Metastatic Breast Carcinoma in the Brain (tissue), 10 donors: Measurements from ENCODE around the genes MIS18BP1 and ARF6.

- PRO-cap, 10 experiments = no peak in any of the 10 experiments
Measured at GRCh38 chr14:45246719-45247132, 6.3 kb downstream of the MIS18BP1 start.

DNA sequence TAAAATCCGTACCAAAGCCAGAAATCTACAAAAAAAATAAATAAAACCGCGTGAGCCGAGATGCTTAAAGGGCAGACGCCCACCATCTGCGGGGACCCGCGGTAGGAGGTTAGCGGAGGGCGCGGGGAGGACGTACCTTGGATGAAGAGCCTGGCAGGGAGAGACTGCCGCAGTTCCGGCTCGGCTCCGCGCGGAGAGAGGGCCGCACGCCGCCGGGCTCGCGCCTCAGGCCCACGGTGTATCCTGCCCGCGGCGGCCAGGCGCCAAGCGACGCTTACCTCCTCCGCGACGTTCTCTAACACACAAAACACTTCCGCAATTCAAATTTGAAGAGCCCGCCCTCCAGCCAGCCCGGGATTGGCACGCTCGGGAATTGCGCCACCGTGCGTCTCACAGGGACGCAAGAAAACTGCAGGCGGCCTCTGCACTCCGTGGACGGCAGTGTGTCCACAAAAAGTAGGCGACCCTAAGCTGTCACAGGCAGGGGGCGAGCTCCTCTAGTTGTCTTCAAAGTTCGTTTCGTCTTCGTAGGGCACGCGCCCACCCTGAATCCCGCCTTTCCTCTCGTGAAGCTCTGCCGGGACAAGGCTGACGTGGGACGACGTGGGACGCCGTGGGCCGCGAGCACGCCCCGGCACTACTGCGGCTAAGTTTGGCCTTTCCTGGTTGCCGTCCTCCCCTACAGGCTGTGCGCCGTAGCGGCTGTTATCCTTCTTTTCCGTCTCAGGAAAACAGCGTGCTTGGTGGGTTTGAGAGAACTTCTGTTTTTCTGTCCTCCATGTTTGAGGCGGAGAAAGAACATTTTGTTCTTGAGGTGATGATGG is at the start of gene MIS18BP1:
TSS of gene MIS18BP1 (minus strand) at position 304 of the 824 bp plus-strand sequence.
- PRO-cap, 10 experiments = peak in 10 of 10 experiments; most common plus-strand start position 384 of the sequence (in 7); most common minus-strand start position 297 of the sequence (in 10)

DNA sequence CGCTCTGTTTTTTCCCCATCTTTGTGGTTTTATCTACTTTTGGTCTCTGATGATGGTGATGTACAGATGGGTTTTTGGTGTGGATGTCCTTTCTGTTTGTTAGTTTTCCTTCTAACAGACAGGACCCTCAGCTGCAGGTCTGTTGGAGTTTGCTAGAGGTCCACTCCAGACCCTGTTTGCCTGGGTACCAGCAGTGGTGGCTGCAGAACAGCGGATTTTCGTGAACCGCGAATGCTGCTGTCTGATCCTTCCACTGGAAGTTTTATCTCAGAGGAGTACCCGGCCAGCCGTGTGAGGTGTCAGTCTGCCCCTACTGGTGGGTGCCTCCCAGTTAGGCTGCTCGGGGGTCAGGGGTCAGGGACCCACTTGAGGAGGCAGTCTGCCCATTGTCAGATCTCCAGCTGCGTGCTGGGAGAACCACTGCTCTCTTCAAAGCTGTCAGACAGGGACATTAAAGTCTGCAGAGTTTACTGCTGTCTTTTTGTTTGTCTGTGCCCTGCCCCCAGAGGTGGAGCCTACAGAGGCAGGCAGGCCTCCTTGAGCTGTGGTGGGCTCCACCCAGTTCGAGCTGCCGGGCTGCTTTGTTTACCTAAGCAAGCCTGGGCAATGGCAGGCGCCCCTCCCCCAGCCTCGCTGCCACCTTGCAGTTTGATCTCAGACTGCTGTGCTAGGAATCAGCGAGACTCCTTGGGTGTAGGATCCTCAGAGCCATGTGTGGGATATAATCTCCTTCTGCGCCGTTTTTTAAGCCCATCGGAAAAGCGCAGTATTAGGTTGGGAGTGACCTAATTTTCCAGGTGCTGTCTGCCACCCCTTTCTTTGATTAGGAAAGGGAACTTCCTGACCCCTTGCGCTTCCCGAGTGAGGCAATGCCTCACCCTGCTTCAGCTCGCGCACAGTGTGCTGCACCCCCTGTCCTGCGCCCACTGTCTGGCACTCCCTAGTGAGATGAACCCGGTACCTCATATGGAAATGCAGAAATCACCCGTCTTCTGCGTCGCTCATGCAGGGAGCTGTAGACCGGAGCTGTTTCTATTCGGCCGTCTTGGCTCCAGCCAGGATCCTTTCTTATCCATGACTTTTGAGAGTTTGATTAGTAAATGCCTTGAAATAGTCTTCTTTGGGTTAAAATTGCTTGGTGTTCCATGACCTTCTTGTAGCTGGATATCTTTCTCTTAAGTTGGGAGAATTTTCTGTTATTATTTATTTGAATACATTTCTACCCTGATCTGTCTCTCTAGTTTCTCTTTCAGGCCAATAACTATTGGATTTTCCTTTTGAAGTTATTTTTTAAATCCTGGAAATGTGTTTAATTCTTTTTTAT is 298.3 kb upstream of the MIS18BP1 start:
- PRO-cap, 10 experiments = peak in 3 of 10 experiments; most common plus-strand start position 670 of the sequence (in 3)

DNA sequence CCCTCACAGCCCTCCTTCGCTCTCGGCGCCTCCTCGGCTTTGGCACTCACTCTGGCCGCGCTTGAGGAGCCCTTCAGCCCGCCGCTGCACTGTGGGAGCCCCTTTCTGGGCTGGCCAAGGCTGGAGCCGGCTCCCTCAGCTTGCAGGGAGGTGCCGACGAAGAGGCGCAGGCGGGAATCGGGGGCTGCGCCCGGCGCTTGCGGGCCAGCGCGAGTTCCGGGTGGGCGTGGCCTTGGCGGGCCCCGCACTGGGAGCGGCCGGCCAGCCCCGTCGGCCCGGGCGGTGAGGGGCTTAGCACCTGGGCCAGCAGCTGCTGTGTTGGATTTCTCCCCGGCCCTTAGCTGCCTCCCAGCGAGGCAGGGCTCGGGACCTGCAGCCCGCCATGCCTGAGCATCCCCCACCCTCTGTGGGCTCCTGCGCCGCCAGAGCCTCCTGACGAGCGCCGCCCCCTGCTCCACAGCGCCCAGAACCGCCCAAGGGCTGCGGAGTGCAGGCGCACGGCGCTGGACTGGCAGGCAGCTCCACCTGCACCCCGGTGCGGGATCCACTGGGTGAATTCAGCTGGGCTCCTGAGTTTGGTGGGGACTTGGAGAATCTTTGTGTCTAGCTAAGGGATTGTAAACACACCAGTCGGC is 48.9 kb downstream of the MDGA2 start:
- PRO-cap, 10 experiments = peak in 3 of 10 experiments; most common plus-strand start position 223 of the sequence (in 1); most common minus-strand start position 406 of the sequence (in 2)

GRCh38 chr14:49580165-49580651 is 6.0 kb downstream of the RPS29 start:
- PRO-cap, 10 experiments = no peak in any of the 10 experiments

GRCh38 chr14:49582007-49582573 is 4.1 kb downstream of the RPS29 start:
- PRO-cap, 10 experiments = no peak in any of the 10 experiments

DNA sequence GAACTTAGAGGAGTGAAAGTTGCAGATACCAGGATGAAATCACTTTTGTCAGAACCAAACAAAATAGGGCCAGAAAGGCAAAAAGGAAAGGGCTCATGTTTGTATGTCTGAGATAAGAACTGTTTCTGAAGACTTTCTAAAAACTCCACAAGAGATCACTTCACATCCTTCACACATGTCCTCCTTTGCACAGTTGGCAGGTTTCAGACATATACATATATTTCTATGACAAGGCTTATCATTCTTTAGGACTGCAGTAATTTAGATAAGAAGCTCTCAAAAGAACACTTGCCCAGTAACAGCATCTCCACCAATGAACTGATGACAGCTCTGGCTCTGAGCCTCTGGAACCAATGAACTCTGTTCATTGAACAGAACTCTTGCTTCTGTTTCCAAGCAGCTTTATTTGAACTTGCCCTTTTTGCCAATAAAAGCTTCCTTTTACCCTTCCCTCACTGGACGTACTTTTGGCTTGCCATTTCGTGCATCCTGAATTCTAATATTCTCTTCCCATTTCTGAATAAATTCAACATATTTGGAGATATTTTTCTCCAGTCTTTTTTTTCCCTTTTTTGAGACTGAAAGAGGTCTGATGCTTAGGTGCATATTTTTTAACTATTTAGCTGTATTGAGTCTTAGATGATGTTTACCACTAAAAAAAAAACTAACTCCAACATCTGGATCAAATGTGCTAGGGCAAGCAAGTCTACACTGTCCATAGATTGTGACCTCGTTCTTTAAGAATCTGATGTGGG is 4.0 kb upstream of the LRR1 start:
- PRO-cap, 10 experiments = no peak in any of the 10 experiments

- PRO-cap, 10 experiments = no peak in any of the 10 experiments
Measured at GRCh38 chr14:49745506-49746249, 22.3 kb upstream of the KLHDC2 start.

- PRO-cap, 10 experiments = no peak in any of the 10 experiments
Measured at GRCh38 chr14:49840545-49840942, 12.0 kb downstream of the NEMF start.

DNA sequence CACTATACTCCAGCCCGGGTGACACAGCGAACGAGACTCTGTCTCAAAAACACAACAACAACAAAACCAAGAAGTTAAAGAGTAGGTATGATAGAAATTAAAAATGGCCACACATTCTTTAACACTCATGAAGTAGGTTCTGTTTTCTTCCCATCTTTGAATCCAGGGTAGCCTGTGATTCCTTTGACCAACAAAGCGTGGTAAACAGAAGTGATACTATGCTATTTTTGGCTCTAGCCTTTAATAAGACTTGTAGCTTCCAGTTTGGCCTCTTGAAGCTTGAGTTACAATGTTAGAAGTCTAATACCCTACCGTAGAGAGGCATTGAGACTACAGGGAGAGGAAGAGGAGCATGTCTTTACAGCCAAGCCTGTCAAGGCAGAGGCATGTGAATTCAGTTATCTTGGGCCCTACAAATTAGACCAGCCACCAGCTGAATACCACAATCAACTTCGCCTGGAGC is 4.8 kb upstream of the NEMF start:
- PRO-cap, 10 experiments = peak in 1 of 10 experiments; most common plus-strand start position 324 of the sequence (in 1)

DNA sequence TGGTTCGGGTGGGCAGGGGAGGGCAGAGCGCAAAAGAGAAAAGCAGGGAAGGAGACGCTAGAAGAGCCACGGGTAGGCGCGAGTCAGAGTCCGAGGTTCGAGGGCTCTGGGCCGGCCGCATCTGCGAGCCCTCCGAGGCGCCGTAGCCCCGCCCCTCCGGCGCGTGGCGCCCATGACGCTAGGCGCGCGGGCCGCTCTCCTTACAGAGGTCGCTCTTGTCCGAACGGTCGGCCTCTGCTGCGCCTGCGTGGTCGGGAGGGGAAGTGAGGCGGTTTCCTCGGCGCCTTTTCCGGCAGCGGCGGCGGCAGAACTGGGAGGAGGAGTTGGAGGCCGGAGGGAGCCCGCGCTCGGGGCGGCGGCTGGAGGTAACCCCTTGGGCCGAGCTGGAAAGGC is at the start of gene ARF6:
TSS of gene ARF6 (plus strand) at position 290 of the 393 bp plus-strand sequence.
- PRO-cap, 10 experiments = peak in 10 of 10 experiments; most common plus-strand start position 307 of the sequence (in 8); most common minus-strand start position 123 of the sequence (in 4)

GRCh38 chr14:49895176-49896429 is 2.7 kb downstream of the ARF6 start:
- PRO-cap, 10 experiments = no peak in any of the 10 experiments

DNA sequence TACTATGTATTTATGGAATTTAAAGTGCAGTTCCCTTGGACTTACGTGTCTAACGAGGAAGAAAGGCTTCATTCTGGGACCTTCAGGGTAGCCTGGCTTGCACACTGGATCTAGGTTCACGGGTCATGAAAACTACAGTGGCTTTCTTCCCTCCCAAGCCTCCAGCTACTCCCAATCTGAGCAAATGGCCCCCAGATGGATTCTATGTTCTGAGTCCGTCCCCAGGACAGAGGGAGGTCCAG is 77.2 kb downstream of the ARF6 start:
- PRO-cap, 10 experiments = no peak in any of the 10 experiments

DNA sequence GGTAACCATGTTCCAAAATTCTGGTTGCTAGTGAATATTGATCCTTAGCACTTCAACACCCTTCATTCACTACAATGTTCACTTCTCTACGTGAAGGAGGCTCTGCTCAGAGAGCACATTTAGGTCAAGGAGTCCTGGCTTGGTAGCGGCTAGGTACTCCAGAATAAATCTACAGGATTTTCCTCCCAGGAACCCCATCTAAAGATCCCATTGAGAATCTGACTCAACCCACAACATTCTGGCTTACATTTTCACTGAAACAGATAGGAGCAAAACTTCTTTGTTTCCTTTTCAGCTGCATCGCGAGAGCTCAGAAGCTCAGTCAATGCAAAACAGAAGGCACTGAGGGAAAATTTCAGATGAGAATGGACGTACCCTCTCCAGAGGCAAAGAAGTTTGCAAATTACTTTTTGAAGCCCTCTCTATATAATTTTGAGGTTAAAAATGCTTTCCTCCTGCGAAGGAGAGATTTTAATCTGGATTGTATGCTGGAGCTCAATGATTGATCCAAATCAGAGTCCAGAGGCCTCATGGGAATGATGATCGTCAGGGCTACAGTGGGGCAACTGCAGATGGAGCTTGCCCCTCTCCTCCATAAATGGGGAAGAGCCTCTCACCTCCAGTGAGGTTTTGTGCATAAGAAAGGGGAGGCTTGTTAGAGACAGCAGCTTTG is 93.8 kb downstream of the ARF6 start:
- PRO-cap, 10 experiments = no peak in any of the 10 experiments

- PRO-cap, 10 experiments = peak in 2 of 10 experiments; most common plus-strand start chr14:50062897 (in 1); most common minus-strand start chr14:50062659 (in 1)
Measured at GRCh38 chr14:50062532-50063159, 53.7 kb downstream of the VCPKMT start.

GRCh38 chr14:50083011-50083891 is 33.1 kb downstream of the VCPKMT start:
- PRO-cap, 10 experiments = no peak in any of the 10 experiments

- PRO-cap, 10 experiments = no peak in any of the 10 experiments
Measured at GRCh38 chr14:50115436-50115986, 861 bp downstream of the VCPKMT start.

GRCh38 chr14:50197730-50198284 is 33.6 kb downstream of the SOS2 start:
- PRO-cap, 10 experiments = no peak in any of the 10 experiments

GRCh38 chr14:50312437-50313016 is 403 bp downstream of the DMAC2L start:
- PRO-cap, 10 experiments = peak in 10 of 10 experiments; most common plus-strand start chr14:50312646 (in 6); most common minus-strand start chr14:50312530 (in 8)

GRCh38 chr14:50335937-50336861 is 24.1 kb downstream of the DMAC2L start:
- PRO-cap, 10 experiments = no peak in any of the 10 experiments